ENCODE results near the gene FANCG.

- PRO-cap = no peak
- RAMPAGE, long total RNA, 2 experiments = no peak in any of the 2 experiments
Observed at GRCh38 chr9:33836927-33837552, 20.1 kb downstream of the UBE2R2 start.

DNA sequence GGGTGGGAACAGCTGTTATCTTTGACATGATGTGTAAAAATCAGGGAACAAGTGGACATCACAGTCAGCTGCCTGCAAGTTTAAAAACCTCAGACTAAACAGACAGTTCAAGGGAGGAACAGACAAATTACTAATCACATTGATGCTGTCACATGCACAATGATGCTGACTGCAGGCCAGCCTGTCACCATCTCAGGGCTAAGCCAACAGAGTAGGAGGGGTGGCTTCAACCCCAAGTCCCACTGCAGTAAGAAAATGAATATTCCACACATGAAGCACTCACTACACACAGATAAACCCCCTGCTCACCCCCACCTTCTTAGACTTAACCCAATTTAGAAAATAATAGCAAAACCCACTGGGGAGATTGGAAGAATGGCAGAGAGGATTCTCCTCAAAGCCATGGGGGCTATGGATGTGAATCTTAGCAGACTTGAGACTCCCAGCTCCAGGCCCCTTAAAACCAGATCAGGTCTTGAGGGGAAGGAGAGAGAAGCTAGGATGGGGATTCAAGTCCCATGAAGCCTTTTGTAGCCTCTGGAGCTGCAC is 38.3 kb upstream of the UBAP2 start:
- PRO-cap = no peak
- RAMPAGE, long total RNA, 2 experiments = no peak in any of the 2 experiments

- PRO-cap = no peak
- RAMPAGE, long total RNA, 2 experiments = no peak in any of the 2 experiments
Observed at GRCh38 chr9:34098079-34098697, 28.3 kb downstream of the DCAF12 start.

DNA sequence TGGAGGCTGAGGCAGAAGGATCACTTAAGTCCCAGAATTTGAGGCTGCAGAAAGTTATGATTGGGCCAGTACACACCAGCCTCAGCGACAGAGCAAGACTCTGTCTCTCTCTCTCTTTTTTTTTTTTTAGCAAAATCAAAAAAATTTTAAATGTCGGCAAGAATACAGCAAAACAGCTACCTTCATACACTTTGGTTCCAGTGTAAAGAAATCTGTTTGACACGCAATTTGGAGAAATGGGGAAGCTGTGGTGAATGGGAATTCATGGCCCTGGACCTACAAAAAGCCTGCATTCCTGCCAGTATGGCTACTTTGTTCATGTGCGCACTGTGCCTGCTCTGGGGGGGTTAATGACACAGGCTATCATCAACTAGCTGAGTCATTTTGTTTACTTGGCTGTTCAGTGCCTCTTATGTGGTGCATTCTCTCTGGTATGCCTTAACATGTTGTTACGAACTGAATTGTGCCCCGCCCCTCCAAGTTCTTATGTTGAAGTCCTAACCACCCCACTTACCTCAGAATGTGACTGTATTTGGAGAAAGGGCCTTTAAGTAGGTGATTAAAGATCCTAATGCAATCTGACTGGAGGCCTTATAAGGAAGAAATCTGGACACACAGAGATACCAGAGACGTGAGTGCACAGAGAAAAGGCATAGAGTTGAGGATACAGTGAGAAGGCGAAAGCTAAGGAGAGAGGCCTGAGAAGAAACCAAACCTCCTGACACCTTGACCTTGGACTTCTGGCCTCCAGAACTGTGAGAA is 20.5 kb upstream of the UBAP1 start:
- PRO-cap = no peak
- RAMPAGE, long total RNA, 2 experiments = no peak in any of the 2 experiments

- PRO-cap = no peak
- RAMPAGE, long total RNA, 2 experiments = no peak in any of the 2 experiments
Observed at GRCh38 chr9:34215154-34215800, 36.4 kb downstream of the UBAP1 start.

GRCh38 chr9:34233624-34234057 is 54.8 kb downstream of the UBAP1 start:
- PRO-cap = no peak
- RAMPAGE, long total RNA, 2 experiments = no peak in any of the 2 experiments

GRCh38 chr9:34251515-34252205 is 72.8 kb downstream of the UBAP1 start:
- PRO-cap = no peak
- RAMPAGE, long total RNA, 2 experiments = no peak in any of the 2 experiments

DNA sequence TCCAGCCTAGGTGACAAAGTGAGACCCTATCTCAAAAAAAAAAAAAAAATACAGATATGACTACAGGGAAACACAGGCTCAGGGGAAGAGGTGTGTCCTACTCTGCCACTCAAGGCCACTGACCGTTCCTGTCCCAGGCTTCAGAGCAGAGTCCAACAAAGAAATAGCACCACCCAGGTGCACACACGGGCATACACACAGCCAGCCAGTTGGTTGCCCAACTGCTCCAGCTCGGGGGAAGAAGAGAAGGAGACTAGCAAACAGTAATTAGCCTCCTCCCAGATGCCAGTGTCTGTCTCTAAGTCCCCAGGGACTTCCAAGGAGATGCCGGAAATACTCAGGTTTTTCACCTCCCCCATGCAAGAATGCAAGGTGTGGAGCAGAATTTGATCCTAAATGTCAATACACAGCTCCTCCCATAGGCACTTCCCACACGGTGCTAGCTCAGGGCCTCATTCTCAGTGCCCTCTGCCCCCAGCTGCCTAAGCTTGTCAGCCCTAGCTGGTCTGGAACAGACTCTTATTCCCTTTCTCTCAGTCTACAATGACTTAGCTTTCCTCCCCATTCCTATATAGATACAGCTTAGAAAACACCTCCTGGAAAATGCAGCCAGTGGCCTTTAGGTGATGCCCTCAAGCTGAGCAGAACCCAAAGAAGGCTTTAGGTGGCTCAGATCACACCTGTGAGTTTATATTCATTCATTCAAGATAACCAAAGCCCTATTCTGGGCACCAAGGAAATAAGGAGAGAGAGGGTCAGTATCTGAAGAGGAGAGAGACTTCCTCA is 1.6 kb downstream of the MYORG start:
- PRO-cap = no peak
- RAMPAGE, long total RNA, 2 experiments = no peak in any of the 2 experiments

- PRO-cap = no peak
- RAMPAGE, long total RNA, 2 experiments = no peak in any of the 2 experiments
Observed at GRCh38 chr9:34402743-34402956, 5.0 kb upstream of the C9orf24 start.

DNA sequence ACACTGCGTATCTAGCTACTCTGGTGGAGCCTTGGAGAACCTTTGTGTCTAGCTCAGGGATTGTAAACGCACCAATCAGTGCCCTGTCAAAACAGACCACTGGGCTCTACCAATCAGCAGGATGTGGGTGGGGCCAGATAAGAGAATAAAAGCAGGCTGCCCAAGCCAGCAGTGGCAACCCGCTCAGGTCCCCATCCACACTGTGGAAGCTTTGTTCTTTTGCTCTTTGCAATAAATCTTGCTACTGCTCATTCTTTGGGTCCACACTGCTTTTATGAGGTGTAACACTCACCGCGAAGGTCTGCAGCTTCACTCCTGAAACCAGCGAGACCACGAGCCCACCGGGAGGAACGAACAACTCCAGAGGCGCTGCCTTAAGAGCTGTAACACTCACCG is 19.7 kb downstream of the FAM219A start:
- PRO-cap = no peak
- RAMPAGE, long total RNA, 2 experiments = no peak in any of the 2 experiments

GRCh38 chr9:34654740-34655402 is 2.9 kb downstream of the IL11RA start:
- PRO-cap = no peak
- RAMPAGE, long total RNA, 2 experiments = no peak in any of the 2 experiments

DNA sequence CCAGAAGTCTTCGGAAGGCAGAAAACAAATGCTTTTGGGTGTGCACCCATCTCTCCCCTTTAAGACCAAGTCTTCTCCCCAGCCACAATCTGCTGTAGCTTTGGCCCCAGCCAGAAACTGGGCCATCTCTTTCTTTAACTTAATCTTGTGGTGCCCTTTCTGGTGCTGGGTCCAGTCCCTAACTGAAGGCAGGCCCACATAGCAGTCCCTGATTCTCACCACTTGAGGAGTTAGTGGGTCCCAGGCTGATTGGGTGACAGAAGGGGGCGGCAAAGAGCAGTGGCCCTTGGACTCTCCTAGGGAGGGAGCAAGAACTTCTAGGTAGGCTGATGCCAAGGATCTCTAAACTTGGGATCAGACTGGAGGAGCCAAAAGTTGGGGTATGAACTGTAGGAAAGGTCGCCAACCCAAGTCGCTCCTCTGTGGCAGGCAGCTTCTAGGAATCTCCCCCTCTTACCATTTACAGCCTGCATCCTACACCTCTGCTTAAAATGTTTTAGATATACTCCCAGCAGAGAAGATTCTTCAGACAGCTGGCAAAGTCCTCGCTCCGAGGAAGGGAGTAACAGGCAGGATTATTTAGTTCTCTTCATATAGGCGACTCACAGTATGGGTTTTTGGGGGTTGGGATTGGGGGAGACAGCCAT is 1.5 kb downstream of the ENSG00000187186 start:
- PRO-cap = no peak
- RAMPAGE, long total RNA, 2 experiments = no peak in any of the 2 experiments

- PRO-cap = unidirectional peak, minus-strand start at chr9:34702116
- RAMPAGE, long total RNA, 2 experiments = no peak in any of the 2 experiments
Observed at GRCh38 chr9:34701986-34702558, 7.9 kb downstream of the CCL21 start.

DNA sequence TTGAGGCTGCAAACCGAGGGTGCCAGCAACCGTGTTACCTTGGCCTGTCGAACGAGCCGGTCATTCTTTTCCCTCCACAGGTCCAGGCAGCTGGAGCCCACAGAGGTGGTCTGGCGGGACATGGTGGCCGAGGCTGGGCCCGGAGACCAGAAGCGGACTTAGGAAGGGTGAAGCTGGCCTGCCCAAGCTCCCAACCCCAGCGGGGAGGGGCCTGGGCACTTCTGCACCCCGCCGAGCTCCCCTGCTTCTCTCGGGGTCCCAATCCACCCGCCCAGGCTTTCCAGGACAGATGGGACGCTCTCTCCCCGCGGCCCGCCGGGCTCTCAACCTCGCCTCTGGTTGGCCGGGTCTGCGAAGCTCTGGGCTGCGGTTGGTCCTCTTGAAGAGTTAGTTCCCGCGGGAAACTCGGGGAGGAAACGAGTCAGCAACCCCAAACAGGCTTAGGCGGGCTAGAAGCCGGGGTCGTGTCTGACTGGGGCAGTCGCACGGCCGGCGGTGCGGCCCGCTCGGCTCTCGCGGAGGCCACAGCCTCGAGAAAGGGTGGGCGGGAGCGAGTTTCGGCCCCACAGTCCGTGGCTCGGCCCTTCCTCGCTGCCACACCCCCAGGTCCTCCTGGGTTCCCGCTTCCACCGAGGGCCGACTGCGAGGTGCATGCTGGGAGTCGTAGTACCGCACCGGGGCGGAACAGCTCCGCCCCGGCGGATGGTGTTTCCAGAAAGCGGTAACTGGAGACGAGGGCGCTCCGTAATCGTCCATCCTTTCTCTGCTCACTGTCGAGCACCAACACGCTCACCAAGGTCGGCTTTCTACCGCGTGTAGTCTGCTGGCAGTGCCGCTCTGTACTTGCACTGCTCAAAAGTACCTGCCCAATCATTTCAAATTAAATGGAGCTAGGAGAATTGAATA is at the start of gene FANCG:
FANCG (minus strand) TSS at position 540 of the 906 bp plus-strand sequence.
- PRO-cap = bidirectional peak, plus-strand start at position 452 of the sequence, minus-strand start at position 325 of the sequence; bidirectional peak, plus-strand start at position 714 of the sequence, minus-strand start at position 622 of the sequence
- RAMPAGE, long total RNA, 2 experiments = no peak in any of the 2 experiments

DNA sequence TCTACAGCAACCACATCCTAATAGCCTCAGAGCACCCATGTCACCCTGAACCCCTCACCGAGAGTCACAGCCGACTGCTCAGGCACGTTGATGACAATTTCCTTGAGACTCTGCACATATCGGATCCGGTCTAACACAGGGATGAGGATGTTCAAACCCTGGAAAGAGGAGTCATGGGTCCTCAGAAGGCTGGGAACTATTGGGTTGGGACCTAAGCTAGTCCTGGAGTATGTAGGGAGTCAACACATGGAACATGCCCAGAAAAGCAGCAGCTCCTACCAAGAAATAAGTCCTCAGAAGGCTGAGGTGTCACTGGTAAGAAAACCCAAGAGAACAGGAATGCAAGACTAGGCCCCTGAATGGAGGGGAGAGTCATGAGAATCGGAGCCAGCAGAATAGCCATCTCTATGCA is 888 bp downstream of the STOML2 start:
- PRO-cap = no peak
- RAMPAGE, long total RNA, 2 experiments = no peak in any of the 2 experiments

- PRO-cap = no peak
- RAMPAGE, long total RNA, 2 experiments = no peak in any of the 2 experiments
Observed at GRCh38 chr9:35114775-35115600, 674 bp downstream of the ATOSB start.

DNA sequence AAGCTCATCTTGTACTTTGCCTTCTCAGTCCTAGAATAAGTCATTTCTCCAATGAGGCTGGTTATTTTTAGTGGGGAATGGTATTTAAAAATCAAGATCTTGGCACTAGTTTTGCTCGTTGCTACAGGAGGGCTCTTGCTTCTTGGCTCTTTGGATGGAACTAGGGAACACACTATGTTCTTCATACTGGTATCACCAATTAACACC is 108.2 kb downstream of the UNC13B start:
- PRO-cap = no peak
- RAMPAGE, long total RNA, 2 experiments = no peak in any of the 2 experiments

DNA sequence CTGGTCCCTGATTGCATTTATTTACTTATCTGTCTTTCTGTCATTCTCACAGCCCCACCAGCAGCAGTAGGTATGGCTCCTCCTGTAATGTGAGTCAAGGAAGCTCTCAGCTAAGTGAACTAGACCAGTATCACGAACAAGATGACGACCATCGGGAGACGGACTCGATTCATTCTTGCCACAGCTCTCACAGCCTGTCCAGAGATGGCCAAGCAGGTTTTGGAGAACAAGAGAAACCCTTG is 148.5 kb downstream of the UNC13B start:
- PRO-cap = no peak
- RAMPAGE, long total RNA, 2 experiments = no peak in any of the 2 experiments

DNA sequence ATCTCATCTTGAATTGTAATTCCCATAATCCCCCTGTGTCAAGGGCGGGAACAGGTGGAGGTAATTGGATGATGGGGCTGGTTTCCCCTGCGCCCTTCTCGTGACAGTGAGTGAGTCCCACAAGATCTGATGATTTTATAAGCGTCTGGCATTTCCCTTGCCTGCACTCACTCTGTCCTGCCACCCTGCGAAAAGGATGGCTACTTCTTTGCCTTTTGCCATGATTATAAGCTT is 902 bp upstream of the RUSC2 start:
- PRO-cap = no peak
- RAMPAGE, long total RNA, 2 experiments = no peak in any of the 2 experiments

DNA sequence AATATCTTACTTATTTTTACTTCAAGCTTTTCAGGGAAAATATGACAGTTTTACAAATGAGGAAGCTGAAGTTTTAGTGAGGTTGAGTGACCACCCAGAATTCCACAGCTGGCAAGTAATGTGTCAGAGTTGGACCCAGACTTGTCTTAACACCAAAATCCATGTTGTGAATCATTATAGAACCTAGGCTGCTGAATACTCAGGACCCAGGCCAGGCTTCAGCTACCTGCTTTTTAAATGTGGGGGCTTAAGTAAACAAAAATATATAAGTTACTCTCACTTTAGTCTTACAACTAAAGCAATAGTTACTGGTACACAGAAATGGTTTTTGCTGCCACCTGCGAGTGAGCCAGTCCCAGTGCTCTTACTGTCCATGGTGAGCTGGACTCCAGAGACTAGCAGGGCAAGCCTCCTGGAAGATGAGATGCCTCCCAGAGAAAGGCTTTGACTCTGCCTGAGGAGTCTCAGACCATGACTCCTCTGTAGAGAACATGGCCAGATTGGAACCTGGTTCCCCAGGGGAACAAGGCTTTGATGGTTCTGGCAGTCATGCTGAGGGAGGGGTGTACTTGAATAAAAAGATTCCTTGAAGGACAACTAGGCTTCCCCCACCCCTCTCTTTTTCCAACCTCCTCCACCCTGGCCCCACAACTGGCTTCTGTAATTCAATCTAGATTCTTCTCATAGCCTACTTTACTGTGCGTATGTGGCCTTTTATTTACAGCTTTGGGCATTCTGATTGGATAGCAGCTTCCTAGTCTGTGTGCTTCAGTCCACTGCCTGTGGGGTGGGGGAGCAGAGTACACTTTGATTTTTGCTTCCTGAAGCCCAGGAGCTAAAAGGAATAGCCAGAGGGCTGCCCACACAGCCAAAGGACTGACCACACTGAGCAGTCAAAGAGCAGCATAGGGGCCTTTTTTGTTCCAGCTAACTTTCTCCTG is 30.2 kb downstream of the RUSC2 start:
- PRO-cap = no peak
- RAMPAGE, long total RNA, 2 experiments = no peak in any of the 2 experiments

Measured in lower leg skin (tissue), 2 donors.